ENCODE results near the genes NME3, MRPS34, MSRB1, ABCA3 and TEDC2.

GRCh38 chr16:1771050-1772017, at the start of gene NME3:
Gene NME3, minus strand, starts transcription at chr16:1771543.
- PRO-cap, 2 experiments: peak in 2 of 2 experiments; most common plus-strand start chr16:1771599 (in 2); most common minus-strand start chr16:1771543 (in 2)

GRCh38 chr16:1773072-1773341, at the start of gene MRPS34:
Gene MRPS34, minus strand, starts transcription at chr16:1773134.
- PRO-cap, 2 experiments: peak in 2 of 2 experiments; most common plus-strand start chr16:1773211 (in 2); most common minus-strand start chr16:1773128 (in 2)

DNA sequence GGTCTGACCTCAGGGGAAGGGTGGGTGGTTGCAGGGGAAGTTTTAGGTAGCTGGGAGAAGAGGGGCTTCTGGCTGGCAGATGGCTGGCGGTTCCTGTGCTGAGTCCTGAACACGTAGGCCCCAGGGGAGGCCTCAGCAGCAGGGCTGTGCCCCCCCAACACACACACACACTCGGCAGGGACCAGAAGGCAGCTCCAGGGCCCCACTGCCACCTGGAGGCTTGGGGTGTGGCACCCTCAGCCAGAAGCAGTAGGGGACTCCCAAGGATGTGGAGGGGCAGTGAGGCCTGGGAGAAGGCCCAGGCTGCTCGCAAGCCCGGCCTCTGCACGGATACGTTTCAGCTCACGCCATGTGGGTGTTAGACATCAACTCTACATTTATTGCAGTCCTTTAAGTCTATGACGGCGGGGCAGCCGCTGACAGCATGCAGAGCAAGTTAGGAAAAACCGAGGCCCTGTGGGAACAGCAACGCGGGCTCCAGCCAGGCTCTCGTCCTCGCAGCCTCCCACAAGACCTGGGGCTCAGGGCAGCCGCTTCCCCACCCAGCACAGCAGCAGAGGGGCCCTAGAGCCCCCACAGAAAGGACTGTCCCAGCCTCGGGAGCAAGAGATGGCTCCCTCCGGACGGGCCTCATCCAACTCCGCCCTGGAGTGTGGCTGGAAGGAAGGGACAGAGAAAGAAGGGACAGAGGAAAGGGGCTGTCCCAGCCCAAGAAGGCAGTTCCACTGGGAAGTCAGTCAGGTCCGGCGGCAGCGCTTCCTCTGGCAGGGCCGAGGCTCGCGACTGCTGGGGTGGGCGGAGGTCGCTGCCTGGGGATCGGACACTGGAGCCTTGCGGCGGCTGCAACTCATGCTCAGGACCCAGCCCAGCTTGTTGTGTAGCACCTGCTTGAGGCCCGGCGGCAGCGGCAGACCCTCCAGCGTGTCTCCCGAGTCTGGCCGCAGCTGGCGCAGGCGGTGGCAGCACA, 3.7 kb upstream of the MRPS34 start:
- PRO-cap, 2 experiments: no peak in any of the 2 experiments

- PRO-cap, 2 experiments: no peak in any of the 2 experiments
Observed at GRCh38 chr16:1807688-1808197, 14.2 kb upstream of the IGFALS start.

DNA sequence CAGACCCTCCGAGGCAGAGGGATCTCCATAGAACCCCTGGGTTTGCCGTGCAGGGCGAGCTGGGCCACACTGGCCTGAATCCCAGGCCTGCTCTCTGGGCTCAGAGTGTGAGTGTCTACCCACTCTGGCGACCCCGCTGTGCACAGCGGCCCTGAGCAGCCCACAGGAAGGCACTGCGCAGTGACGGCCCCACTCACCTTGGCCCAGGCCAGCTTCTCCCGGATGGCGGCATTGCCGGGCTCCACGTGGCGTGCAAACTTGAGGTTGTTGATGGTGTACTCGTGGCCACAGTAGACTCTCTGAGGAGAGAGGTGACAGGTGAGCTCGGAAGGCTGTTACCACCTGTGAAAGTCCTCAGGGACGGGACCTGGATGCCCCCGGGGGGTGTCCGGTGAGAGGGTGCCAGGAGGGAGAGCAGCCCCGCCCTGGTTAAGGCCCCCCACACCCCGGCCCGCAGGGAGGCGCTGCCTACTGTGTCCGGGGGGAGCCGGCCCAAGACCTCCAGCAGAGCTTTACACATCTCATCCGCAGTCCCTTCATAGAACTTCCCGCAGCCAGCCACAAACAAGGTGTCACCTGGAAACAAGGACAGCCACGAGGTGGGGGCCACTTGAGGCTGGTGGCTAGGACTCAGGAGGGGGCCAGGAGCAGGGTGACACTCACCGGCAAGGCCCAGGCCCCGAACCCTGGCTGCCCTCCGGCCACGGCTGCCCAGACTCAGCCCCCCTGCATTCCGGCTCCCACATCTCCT, 9.8 kb downstream of the HAGH start:
- PRO-cap, 2 experiments: no peak in any of the 2 experiments

DNA sequence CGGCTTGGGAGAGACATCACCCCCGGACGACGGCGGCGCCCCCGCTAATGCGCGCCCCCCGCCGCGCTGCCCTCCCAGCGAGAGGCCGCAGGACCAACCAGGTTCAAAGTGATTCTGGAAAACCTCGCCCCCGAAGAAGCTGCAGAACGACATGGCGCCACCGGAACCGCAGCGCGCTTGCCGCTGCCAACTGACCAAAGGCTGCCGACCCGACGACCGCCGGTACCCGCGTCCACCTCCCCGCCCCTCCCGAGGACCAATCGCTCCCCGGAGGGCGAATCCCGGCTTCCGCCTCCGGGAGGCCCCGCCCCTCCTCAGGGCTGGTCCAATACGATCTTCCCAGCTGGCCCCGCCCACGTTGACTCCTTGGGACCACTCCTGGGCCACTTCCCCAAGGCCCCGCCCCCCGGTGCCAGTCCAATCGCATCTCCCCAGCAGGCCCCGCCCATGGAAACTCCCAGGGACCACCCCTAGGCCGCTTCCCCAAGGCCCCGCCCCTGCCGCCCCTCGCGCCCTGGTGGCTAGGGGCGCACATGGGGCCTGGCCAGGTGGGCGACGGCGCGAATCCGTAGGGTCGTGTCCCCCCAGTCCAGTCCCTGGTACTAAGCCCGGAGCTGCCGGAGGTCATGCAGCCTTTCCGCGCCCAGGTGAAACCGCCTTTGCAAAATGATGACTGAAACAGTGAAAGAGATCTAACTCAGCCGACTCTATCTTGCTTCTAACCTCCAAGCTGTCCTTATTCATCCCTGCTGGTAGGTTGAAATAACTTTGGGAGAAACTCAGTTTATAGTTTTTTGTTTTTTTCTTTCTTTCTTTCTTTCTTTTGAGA, at the start of gene MSRB1:
Gene MSRB1, minus strand, starts transcription at position 196 of the 829 bp plus-strand sequence.
- PRO-cap, 2 experiments: peak in 2 of 2 experiments; most common plus-strand start position 486 of the sequence (in 1); most common minus-strand start position 192 of the sequence (in 2)

GRCh38 chr16:1961379-1962246, 2.3 kb downstream of the NDUFB10 start:
- PRO-cap, 2 experiments: no peak in any of the 2 experiments

- PRO-cap, 2 experiments: no peak in any of the 2 experiments
Observed at GRCh38 chr16:1979669-1980552, 1.4 kb downstream of the NOXO1 start.

GRCh38 chr16:1992330-1993230, 2.8 kb downstream of the SYNGR3 start:
- PRO-cap, 2 experiments: no peak in any of the 2 experiments

GRCh38 chr16:1996824-1997811, 7.3 kb downstream of the SYNGR3 start:
- PRO-cap, 2 experiments: no peak in any of the 2 experiments

DNA sequence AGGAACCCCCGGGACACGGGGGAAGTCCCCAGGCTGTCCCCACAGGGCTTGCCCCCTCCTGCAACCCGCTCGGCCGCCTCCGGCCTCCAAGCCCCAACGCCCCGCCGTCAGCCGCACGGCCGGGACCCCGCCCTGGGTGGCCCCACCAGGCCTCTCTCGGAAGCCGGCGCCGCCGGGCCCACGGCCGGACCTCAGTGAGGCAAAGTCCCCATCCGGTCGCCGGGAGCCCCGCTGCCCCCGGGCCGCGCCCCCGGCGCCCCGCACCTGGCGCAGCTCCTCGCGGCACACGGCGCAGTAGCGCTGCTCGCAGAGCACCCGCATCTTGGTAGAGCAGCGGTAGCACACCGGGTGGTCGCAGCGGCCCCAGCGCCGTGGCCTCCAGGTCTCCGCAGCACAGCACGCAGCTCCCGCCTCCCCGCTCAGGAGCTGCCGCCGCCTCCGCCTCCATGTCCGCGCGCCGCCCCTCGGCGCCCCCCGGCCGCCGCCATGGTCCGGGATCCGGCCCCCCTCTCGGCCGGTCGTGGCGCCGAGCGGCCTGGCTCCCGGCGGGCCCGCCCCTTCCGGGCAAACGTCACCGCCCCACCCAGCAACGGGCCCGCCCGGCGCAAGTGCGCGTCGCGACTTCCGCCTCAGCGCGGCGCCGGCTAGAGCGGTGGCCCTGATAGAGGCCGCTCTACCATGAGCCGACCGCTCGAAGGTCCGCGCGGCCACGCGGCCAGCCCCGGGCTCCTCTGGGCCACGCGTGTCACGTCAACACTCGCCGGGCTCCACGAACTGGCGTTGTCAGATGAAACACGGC, 10.1 kb upstream of the NPW start:
- PRO-cap, 2 experiments: peak in 2 of 2 experiments; most common plus-strand start position 632 of the sequence (in 2); most common minus-strand start position 507 of the sequence (in 2)

GRCh38 chr16:2041907-2042485, 5.6 kb downstream of the NTHL1 start:
- PRO-cap, 2 experiments: no peak in any of the 2 experiments

DNA sequence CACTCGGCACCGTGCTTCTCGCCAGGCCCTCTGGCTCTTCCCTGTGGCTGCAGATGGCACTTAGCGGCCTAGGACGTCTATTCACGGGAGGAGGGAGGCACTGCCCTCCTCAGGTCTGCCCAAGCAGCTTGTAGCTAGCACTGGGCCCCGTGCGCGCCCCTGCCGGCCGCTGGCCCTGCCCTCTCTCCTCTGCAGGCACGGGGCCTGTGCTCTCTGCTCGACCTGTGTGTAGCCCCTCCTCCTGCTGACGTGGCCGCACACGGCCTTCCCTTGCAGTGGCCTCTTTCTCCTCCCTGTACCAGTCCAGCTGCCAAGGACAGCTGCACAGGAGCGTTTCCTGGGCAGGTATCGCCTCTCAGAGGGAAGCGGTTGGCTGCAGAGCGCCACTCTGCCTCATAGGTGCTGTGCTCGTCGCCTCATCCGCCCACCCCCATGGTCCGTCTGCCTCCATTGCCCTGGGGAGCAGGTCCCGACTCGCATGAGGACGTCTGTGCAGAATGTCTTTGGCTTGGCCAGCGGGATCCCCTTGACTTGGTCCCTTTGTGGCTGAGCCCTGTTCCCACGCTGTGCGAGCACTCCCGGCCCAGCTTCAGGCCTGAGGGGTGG, 34.5 kb downstream of the TSC2 start:
- PRO-cap, 2 experiments: peak in 2 of 2 experiments; most common plus-strand start position 298 of the sequence (in 1); most common minus-strand start position 191 of the sequence (in 2)

GRCh38 chr16:2121770-2122312, 13.9 kb downstream of the PKD1 start:
- PRO-cap, 2 experiments: no peak in any of the 2 experiments

- PRO-cap, 2 experiments: no peak in any of the 2 experiments
Observed at GRCh38 chr16:2157274-2158565, 2.1 kb downstream of the TRAF7 start.

DNA sequence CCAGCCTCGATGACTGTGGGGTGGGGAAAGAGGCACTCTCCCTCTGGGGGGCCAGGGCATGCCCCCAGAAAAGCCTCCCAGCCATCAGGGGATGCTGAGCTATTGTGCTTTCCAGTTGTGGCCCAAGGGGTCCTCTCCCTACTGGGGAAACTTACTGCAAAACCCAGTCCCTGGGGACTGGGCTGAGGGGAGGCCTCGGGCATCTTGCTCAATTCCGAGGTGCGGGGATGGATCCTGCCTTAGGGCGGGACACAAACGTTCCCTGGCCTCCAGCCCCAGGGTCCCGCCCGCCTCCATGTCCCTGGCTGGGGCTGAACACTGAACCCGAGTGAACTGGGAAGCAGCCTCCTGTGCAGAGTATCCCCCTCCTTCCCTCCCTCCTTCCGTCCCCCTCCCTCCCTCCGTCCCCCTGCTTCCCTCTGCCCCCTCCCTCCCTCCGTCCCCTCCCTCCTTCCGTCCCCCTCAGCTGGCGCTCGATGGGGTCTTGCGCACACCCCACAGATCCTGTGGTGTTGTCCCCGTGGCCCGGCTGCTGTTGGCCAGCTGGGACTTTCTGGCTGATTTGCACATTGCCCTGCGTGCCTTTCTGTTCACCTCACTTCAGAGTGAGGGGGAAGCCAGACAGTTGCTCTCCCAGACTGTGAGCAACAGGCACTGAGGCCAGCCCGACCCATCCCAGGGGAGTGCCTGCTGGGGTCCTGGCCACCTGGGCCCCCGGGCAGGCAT, 5.4 kb downstream of the TRAF7 start:
- PRO-cap, 2 experiments: no peak in any of the 2 experiments

DNA sequence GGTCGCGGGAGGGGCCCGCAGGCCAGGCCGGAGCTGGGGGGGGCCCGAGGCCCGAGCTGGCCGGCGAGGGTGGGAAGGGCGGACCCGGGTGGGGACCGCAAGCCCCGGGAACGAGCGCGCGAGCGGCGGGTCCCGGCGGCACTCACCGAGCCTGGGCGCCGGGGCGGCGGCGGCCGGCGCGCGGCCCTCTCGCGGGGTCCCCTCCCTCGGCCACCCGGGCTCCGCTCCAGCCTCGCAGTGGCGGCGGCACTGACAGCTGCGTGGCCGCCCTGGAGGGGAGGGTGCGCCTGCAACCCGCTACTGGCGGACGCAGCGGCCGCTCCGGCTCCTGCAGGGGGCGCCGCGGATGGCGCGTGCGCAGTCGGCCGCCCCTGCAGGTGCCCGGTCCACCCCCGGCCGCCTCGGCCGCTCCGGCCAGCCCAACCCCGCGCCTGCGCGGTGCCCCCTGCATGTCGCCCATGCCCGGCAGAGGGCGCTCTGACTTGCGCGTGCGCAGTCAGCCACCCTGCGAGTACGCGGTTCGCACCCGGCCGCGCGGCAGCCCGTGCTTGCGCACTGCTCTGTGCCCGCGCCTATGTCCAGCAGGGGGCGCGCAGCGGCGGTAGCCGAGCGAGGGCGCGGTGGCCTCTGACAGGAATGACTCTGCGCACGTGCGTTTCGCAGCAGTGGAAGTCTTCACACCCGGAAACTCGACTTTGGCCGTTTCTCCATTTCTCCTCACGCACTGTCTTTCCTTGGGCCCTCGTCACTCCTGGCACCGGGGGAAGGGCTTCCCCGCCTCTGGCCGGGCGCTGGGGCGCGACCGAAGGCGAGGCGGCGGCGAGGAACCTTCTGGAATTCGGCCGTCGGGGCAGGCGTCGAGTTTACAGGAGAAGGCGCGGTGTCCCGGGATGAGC, at the start of gene ABCA3:
Gene ABCA3, minus strand, starts transcription at position 302 of the 896 bp plus-strand sequence.
- PRO-cap, 2 experiments: peak in 2 of 2 experiments; most common plus-strand start position 510 of the sequence (in 2); most common minus-strand start position 302 of the sequence (in 2)

DNA sequence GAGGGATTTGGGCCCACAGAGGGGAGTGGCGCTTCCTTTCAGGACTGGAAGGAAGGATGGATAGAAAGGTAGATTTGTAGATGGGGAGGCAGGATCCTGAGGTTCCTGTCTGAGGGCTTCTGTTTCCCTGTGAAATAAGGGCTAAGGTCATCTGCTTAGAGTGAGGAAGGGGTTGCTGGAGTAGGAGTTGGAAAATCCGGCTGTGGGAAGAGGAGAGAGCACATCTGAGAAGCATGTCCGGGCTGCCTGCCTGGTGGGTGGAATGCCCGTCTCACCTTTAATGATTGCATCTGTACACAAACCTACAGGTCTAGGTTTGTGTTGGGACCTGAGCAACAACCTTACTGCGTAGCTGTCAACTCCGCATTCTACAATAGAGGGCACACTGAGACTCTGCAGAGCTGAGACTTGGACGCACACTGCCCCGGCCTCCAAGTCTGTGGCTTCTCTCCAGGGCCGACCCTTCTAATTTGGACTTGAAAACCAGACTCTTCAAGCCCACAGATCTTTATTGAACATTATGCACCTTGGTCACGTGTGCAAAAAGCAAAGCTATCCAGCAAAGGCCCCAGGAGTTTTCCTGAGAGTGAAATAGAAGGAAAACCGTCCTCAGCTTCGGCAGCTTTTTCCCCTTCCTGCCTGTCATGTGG, 1.1 kb downstream of the CCNF start:
- PRO-cap, 2 experiments: no peak in any of the 2 experiments

DNA sequence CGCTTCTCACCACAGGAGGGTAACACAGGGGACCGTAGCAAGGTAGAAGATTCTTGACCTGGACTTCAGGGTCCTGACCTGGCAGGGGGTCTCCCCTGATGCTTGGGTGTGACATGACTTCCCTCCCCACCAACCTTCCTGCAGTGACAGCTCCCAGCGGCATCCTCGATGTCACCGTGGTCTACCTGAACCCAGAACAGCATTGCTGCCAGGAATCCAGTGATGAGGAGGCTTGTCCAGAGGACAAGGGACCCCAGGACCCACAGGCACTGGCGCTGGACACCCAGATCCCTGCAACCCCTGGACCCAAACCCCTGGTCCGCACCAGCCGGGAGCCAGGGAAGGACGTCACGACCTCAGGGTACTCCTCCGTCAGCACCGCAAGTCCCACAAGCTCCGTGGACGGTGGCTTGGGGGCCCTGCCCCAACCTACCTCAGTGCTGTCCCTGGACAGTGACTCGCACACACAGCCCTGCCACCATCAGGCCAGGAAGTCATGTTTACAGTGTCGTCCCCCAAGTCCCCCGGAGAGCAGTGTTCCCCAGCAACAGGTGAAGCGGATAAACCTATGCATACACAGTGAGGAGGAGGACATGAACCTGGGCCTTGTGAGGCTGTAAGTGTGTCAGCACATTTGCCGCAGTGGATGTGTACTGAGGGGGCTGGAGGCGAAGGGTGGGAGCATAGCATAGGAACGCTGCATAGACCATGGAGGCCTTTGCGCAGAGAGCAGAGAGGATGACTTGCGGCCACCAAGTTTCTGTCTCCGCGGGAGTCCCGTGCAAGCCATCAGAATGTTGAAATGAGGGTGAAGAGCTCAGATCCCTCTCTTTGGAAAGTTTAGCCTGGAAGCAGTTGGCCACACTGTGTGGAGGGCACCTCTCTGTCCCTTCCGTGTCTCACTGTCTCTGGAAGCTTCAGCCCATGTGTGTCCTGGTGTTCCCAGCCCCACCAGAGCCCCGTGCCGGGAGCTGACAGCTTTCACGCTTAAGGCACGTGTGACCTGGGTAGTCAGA, 3.2 kb upstream of the TEDC2 start:
- PRO-cap, 2 experiments: no peak in any of the 2 experiments

DNA sequence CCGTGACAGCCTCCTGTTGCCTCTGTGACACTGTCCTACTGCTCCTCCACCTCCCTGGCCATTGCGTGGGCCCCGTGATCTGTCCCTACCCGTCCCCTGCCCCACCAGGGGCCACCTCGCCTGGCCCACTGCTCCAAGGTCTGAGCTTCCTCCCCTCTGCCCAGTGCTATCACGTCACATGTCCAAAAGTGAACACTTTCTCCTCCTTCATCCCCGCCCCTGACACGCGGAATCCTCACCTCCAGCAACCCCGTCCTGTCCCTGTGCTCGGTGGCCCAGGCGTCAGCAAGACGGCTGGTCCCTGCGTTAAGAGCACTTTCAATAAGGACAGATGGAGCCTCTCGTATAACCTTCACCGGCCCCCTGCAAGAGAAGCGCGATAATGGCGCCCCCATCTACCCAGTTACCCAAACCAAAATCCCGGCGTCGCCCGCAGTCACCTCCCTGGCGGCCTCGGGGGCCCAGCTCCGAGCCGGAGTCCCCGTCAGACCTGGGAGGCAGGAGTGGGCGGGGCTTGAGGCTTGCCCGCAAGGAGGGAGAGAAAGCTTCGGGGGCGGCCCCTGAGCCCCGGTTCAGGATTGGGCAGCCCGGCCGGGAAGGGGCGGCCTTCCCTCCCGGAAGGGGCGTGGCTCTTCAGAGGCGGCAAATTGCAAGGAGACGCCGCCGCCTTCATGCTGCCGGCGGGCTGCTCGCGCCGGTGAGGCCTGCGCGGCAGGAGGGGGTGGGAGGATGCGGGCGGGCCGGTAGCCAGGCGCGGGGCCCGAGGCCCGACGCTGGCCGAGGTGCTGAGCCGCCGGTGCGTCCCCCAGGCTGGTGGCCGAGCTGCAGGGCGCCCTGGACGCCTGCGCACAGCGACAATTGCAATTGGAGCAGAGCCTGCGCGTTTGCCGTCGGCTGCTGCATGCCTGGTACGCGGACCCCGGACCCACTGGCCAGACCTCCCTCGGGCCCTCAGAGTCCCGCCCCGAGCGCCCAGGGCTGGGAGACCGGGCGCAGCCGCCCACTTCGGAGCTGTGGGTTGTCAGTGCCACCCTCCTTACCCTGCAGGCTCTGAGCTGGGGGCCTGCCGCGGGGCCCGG, at the start of gene TEDC2:
Gene TEDC2, plus strand, starts transcription at position 636 of the 1,079 bp plus-strand sequence.
- PRO-cap, 2 experiments: peak in 2 of 2 experiments; most common plus-strand start position 636 of the sequence (in 2); most common minus-strand start position 466 of the sequence (in 1)

Measured in right ventricle myocardium (tissue), 1 donor.